ENCODE data around the genes YOD1 and CAMK1G.

DNA sequence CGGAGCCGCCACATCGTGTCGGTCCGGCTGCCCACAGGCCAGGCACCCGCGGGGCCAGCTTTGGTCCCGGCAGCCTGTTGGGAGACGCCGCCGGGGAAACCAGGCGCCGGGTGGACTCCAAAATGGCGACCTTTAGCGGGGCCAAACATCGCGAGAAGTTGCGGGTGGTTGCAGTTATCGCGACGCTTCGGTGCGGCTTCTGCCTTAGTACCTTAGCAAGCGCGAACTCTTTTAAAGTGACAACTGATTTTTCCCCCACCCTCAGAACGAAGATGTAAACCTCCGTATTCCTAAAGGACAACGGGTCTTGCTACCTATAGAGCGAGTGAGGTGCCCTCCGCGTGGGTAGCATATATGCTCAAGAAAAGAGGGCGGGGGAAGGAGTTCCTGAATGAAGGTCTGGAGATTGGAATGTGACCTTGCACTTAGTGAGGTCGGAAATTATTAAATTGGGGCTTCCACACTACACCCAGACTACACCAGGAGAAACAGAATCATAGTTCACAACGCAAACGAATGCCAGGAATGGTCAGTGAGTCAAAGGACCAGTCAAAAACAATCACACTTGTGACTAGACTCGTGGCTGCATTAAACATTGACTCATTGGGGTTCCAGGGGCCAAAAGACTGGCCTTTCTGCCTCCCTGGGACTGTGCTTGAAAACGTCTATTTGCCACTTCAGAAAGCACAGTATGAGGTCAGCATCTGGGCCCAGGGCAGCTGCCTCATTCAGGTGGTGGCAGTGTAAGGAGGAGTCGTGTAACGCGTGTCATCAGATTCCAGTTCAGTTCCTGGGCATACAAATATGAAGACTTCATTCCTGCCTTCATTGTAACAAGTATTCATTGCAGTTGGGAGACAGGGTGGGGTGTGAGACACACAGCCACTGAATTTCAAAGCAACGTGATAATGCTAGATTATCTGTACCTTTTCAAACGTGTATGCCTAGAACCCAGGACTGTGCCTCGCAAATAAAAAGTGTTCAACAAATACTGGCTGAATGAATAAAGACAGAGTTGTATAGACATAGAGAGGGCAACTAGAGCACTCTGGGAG lies at the start of gene YOD1:
Gene YOD1 (minus strand): TSS at position 327 of the 1,055 bp plus-strand sequence.
- PRO-cap, result bidirectional peak, plus-strand start at position 215 of the sequence, minus-strand start at position 123 of the sequence

DNA sequence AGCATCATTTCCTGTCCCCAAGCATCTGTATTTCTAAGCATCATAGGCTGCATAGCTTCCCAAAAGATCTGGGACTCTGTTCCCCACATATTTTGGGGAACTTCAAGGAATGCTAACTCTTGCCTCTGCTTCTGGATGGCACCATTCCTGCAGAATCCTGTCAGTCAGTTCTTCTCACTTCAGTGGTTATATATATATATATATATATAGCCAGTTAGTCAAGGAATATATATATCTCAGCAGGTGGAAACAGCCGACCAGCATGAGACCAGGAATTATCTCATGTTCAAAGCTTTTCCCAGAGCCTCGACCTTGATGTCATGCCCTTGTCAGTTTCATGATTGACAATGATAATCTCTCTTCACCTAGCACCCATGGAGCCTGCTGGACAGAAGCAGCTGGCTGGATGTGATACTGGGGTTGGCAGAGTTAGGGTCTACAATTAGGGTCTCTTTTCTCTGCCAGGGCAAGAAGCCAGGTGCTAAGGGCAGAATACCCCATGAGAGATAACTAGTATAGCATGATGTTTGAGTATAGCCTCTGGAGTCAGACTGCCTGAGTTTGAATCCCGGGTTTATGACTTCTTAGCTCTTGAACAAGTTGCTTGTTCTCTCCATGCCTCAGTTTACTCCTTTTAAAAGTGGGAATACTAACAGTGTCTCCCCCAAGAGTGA lies 2.5 kb downstream of the PFKFB2 start:
- PRO-cap, result no peak

- PRO-cap, result no peak
Measured at GRCh38 chr1:207105917-207106498, 2.0 kb downstream of the C4BPA start.

- PRO-cap, result no peak
Measured at GRCh38 chr1:207128621-207129178, 24.7 kb downstream of the C4BPA start.

DNA sequence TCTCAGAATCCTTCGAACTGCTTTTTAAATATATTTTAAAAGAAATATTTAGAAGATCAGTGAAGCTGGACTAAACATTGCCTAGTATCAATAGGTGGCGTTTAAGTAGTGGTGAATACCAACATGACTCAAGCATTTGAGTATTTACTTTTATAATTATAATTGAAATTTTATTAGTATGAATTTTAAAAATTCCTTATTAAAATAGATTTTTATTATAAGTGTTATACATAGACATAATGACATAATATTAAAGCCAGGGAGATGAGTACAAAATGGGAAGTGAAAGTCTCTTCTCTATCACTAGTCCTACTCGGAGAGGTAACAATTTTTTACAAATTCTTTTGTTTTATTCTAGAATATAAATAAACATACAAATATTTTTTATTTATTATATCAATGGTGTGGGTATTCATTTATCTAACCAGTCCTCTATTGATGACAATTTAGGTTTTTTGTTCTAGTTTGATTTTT lies 10.4 kb downstream of the CD55 start:
- PRO-cap, result no peak

DNA sequence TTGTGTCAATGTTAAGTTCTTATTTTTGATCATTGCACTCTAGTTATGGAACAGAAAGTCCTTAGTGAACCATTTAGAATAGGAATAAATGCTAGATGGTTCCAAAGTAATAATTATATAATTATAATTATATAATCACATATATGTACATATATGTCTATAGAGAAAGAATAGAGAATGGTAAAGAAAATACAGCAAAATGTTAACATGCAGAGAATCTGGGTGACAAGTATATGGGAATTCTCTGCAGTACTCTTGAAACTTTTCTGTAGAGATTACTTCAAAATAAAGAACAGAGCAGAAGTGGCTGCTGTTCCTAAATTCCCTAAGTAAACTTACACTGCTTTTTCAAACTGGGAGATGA lies 577 bp upstream of the CR2 start:
- PRO-cap, result no peak

DNA sequence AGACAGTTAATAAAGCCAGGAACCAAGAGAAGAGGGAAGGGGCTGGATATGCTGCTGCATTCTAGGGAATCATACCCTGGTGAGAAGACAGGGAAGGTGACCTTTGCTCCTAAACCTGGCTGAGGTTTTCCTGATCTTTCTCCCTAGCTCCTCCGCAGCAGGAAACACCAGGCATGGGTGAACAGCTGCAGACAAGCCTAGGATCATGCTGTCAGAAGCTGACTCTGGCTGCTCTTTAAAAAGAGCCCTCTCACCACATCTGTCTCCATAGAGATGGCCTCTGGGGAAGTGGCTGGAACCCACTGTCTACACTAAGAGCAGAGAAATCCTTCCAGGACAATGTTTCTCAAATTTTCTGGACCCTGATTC lies 57.6 kb downstream of the CD34 start:
- PRO-cap, result no peak

GRCh38 chr1:207872762-207873621 lies 37.9 kb downstream of the CD34 start:
- PRO-cap, result no peak

DNA sequence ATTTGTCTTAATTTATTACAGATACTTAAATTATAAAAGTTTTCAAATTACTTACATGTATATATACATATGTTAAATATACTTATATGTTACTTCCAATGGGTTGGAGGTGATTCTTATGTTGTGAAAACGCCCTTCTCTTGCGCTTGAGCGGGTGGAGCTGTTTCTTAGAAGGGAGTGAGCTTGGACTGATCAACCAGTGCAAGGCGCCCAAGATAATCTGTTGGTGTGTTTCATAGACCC lies 6.0 kb upstream of the CD34 start:
- PRO-cap, result no peak

GRCh38 chr1:207956953-207957533 lies 46.1 kb upstream of the CD34 start:
- PRO-cap, result no peak

- PRO-cap, result no peak
Measured at GRCh38 chr1:208051890-208052595, 141.1 kb upstream of the CD34 start.

GRCh38 chr1:208068248-208068887 lies 157.4 kb upstream of the CD34 start:
- PRO-cap, result no peak

DNA sequence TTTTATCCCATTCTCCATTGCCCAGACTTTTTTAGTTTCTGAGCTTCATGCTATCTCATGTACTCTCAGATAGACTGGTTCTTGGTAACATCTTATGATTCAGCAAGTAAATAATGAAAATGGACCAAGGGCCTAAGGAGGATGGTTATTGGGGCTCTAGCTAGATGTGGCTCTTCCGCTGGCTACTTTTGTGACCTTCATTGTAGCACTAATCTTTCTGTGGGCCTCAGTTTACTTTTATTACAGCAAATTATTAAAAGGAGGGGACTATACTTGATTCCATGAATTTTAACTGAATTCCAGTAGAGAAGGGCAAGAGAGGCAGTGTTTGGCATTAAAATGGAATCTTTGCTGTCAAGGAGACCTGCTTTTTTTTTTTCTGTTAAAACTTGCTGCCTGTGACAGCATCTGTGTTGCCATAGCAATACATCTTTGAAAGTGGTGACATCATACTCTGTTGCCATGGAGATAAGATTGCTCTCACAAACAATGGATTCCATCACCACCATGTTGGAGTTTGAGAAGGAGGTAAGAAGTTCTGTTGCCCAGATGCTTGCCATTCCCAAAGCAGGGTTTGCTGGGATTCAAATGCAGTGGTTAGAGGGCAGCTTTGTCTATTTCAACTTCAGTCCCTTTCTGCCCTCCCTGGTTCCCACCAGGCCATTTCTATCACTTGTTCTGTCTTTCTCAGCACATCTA lies 150.0 kb downstream of the PLXNA2 start:
- PRO-cap, result no peak

DNA sequence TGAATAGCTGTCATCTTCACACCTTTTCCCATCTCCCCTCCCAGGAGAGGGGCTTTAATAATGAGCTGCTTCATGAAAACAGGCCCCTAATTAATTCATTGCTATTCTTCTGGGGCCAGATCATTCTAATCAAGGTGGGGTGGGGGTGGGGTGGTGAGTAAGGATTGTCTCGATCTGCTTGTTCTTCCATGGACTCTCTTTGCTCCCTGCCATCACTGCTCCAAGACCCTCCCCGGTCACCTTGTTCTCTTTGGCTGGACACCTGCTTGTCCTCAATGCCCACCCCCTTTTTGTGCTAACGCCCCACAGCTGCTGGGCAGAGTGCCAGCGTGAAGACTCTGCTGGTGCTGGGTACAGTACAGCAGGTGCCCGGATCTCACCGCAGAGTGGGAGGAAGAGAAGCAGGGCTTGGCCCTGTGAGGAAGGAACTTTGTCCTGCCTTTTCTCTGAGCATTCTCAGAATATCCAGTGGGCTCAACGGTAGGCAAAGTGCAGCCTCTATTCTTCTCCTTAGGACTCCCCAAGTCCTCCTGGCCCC lies 90.2 kb downstream of the PLXNA2 start:
- PRO-cap, result no peak

GRCh38 chr1:208233371-208234078 lies 10.7 kb downstream of the PLXNA2 start:
- PRO-cap, result bidirectional peak, plus-strand start at chr1:208233962, minus-strand start at chr1:208233702

- PRO-cap, result no peak
Measured at GRCh38 chr1:208309698-208310217, 65.6 kb upstream of the PLXNA2 start.

DNA sequence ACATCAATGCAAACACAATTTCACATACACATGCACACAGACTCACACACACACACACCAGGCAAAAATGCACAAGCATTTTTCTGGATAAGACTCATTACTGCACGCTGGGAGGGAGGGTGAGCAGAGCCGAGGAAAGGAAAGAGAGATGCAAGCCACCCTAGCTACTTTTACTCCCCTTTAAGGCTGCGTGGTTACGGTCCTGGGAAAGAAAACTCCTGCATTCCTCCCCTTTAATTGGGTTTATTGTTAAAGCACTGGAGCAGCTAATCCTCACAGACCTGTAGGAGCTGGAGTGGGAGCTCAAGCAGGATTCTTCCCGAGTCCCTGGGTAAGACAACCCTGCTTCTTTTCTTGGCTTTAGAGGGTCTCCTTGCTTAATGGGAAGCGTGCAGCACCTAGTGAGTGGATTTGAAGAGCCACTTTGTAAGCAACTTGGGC lies at the start of gene CAMK1G:
Gene CAMK1G (plus strand): TSS at position 273 of the 441 bp plus-strand sequence.
- PRO-cap, result unidirectional peak, plus-strand start at position 276 of the sequence

GRCh38 chr1:209616250-209617025 lies 32.9 kb downstream of the CAMK1G start:
- PRO-cap, result no peak

- PRO-cap, result no peak
Measured at GRCh38 chr1:209626783-209627531, 25.3 kb downstream of the LAMB3 start.

- PRO-cap, result no peak
Measured at GRCh38 chr1:209627993-209628430, 24.2 kb downstream of the LAMB3 start.

All from fallopian tube (tissue), 1 donor.